Caco-2 (cell line): ENCODE results near the genes FOXD4L6, SPATA31A7 and FOXD4L5.

DNA sequence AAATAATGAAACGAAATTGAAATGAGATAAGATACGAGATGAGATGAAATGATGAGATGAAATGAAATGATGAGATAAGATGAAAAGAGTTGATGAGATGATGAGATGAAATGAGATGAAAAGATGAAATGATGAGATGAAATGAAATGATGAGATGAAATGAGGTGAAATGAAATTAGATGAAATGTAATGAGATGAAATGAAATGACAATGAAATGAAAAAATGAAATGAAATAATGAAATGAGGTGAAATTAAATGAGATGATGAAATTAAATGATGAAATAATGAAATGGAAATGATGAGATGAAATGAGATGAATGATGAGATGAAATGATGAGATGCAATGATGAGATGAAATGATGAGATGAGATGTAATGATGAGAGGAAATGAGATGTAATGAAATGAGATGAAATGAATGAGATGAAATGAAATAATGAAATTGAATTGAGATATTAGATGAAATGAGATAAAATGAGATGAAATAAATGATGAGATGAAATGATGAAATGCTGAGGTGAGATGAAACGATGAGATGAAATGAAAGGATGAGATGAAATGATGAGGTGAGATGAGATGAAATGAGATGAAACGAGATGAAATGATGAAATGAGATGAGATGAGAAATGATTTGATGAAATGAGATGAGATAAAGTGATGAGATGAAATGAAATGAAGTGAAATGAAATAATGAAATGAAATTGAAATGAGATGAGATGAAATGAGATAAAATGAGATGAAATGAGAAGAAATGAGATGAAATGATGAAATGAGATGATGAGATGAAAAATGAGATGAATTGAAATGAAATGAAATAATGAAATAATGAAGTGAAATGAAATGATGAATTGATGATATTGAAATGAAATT is 527.2 kb downstream of the FOXD4L6 start:
- PRO-cap, result no peak
- RRBS, result no CpG with 5 or more reads among the region's 4 CpGs

- PRO-cap, result no peak
- RRBS, result no CpG with 5 or more reads among the region's 9 CpGs
Measured at GRCh38 chr9:40926090-40927003, 202.1 kb downstream of the FOXD4L6 start.

- PRO-cap, result no peak
- RRBS, result no CpG with 5 or more reads among the region's 15 CpGs
Measured at GRCh38 chr9:41128546-41128943, at the start of gene FOXD4L6. TSS of gene FOXD4L6 (minus strand) at chr9:41128681.

GRCh38 chr9:41273724-41274443 is 84.8 kb upstream of the ZNG1F start:
- PRO-cap, result no peak
- RRBS, result no CpG with 5 or more reads among the region's 57 CpGs

- PRO-cap, result no peak
- RRBS, result no CpG with 5 or more reads among the region's 42 CpGs
Measured at GRCh38 chr9:41359079-41359630, 170.0 kb upstream of the ZNG1F start.

DNA sequence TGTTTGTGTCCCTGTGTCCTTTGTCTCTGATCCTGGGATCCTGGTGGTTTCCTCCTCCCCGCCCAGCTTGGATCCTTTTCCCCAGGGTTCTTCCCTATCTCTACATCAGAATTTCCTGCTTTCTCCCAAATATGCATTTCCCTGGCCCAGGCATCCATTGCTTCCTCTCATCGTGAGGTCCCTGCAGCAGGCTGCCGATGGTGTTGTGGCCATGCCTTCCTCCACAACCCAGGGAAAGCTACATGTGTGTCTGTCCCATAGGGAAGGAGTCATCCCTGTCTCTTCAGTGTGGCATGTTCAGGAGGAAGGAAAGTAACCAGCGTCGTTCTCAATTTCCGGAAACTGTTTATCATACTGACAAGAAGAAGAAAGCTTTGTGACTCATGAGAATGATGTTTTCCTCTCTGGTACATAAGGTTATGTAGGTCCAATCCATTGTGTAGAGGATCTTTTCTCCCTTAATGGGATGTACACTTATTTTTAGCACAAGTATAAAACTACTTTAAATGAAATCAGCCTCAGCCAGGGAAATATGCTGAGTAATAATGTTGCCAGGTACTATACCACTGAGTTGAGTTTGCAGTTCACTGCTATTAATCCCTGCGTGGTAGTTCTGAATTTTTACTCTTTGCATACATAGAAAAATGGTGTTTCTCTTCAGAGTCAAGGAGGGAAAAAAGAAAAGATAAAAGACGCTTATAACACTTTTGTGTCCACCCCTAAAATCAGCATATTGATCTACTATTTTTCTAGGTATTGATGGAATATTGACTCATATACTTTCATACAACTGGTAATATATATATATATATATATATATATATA is 956.8 kb downstream of the SPATA31A6 start:
- PRO-cap, result no peak
- RRBS, result no CpG with 5 or more reads among the region's 8 CpGs

DNA sequence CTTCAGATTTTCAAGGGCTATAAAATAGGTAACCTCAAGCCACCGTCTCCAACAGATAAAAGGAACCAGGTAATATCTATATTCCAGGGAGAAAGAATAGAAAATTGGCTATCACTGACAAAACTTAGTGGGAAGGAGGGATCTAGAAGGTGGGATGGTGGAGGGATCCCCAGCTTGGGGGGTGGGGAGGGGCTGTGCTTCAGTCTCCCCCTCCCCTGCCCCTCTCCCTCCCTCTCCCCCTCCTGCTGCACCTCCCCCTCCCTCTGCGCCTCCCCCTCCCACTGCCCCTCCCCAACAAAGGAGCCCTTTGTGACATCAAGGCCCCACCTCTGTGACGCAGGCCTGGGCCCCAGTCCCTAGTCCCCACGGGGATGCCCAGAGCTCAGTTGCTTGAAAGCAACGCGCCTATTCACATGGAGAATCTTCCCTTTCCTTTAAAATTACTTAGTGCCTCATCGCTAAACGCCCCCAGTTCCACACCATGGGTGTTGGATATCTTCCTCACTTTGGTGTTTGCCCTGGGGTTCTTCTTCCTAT is at the start of gene SPATA31A7:
Gene SPATA31A7, plus strand, starts transcription at position 385 of the 537 bp plus-strand sequence.
- PRO-cap, result no peak
- RRBS, result no CpG with 5 or more reads among the region's 8 CpGs

DNA sequence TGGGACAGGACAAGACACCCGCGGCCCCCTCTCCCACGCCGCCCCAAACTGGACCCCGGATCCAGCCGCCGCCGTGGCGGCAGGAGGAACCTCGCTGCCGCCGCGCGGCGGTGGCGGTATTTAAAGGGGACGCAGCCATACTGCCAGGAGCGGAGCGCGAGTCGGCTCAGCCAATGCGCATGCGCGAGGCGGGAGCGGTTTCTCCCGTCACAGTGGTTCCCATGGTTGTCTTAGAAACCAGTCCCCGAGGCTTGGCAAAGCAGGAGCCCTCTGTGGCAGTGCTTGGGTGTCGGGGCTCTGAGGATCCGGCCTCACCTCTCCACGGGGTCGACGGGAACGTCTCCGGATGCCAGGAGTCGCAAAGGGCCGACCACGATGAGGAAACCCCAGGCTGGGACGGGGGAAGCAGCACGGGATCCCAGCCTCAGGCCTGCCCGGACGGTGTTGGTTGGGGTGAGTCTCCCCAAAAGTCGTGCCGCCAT is 664.1 kb downstream of the SPATA31A7 start:
- PRO-cap, result no peak
- RRBS, result no CpG with 5 or more reads among the region's 44 CpGs

DNA sequence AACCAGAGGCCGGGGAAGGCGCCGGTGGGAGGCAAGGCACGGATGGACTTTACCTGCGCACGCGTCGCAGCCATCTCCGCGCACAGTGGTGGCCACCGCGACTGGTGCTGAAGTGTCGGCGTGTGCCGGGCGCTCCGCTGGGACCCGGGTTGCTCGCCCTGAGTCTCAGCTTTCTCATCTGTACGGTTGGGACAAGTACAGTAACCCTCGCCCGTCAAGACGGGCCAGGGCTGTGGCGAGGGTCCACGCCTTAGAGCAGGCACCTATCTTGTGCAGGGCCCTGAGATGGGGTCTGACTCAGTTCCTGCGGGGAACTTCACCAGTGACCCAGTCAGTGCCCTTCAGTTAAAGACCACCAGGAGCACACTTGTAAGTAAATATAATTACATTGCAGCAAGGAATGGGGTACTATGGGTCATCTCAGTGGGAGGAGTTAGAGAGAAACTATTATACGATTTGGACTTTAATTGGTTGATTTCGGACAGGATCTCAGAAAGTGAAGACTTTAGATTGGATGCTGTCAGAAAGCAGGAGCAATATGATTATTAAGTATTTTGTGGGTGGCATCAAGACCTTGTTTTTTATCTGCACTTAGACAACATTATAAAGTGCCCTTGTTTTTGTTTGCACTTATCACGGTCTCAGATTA is 1186.7 kb downstream of the SPATA31A7 start:
- PRO-cap, result no peak
- RRBS, result no CpG with 5 or more reads among the region's 29 CpGs

- PRO-cap, result no peak
- RRBS, result no CpG with 5 or more reads among the region's 16 CpGs
Measured at GRCh38 chr9:62800958-62801607, 1611.2 kb downstream of the SPATA31A7 start.

- PRO-cap, result bidirectional peak, plus-strand start at chr9:62838649, minus-strand start at chr9:62838361
- RRBS, result 4% methylated on average over 7 of the region's 74 CpGs
Measured at GRCh38 chr9:62837984-62838935, 1648.4 kb downstream of the SPATA31A7 start.

- PRO-cap, result no peak
- RRBS, result no CpG with 5 or more reads among the region's 14 CpGs
Measured at GRCh38 chr9:63338075-63339074, 1946.6 kb downstream of the FOXD4L5 start.

DNA sequence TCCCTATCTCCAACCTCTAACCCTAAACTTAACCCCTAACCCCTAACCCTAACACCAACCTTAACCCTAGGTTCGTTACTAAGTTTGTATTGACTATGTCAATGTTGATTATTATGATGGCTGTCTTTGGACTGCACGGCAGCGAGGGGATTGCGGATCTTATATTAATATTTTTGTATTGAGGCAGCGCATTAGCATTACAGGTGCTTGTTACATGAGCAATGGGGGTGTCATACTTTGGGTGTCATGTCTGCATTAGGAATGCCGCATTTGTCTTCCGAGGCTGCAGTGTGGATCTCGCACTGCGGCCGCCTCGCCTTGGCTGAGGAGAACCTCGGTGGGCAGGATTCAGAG is 1504.1 kb downstream of the FOXD4L5 start:
- PRO-cap, result no peak
- RRBS, result no CpG with 5 or more reads among the region's 12 CpGs

- PRO-cap, result no peak
- RRBS, result 98% methylated on average over 4 of the region's 31 CpGs
Measured at GRCh38 chr9:63813106-63813507, 1471.9 kb downstream of the FOXD4L5 start.

DNA sequence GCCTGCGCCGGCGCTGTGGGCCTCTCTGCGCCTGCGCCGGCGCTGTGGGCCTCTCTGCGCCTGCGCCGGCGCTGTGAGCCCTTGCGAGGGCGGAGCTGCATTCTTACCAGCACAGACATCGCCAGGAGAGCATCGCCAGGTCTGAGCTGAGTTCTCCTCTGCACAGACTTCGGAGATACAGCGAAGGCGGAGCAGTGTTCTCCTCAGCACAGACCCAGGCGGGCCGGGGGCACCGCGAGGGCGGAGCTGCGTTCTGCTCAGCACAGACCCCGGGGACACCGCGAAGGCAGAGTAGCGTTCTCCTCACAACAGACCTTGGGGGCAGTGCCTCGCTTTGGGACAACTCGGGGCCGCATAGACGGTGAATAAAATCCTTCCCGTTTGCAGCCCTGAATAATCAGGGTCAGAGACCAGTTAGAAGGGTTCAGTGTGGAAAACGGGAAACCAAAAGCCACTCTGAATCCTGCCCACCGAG is 1268.1 kb downstream of the FOXD4L5 start:
- PRO-cap, result no peak
- RRBS, result no CpG with 5 or more reads among the region's 35 CpGs

GRCh38 chr9:64634092-64634403 is 651.0 kb downstream of the FOXD4L5 start:
- PRO-cap, result no peak
- RRBS, result no CpG with 5 or more reads among the region's 2 CpGs

DNA sequence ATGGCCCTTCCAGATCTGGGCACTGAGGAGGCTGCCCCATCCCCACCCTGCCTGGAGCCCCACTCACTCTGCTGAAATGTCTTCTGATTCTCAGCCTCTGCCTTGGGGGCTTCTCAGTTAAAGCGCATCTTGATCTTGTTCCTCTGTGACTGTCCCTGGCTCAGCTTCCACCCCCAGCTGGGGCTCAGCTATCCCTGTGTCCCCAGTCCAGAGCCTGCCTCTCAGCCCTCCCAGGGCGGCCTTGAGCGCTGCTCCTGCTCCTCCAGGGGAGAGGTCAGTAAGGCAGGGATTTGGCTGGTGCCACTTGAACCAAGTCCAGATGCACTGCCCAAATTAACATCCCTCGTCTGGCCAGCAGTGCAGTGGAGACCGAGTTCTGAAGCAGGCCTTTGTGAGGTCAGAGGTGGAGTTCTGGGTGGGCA is 141.1 kb downstream of the FOXD4L5 start:
- PRO-cap, result no peak
- RRBS, result no CpG with 5 or more reads among the region's 5 CpGs

GRCh38 chr9:65285090-65285525 is at the start of gene FOXD4L5:
TSS of gene FOXD4L5 (minus strand) at chr9:65285209.
- PRO-cap, result no peak
- RRBS, result no CpG with 5 or more reads among the region's 2 CpGs

DNA sequence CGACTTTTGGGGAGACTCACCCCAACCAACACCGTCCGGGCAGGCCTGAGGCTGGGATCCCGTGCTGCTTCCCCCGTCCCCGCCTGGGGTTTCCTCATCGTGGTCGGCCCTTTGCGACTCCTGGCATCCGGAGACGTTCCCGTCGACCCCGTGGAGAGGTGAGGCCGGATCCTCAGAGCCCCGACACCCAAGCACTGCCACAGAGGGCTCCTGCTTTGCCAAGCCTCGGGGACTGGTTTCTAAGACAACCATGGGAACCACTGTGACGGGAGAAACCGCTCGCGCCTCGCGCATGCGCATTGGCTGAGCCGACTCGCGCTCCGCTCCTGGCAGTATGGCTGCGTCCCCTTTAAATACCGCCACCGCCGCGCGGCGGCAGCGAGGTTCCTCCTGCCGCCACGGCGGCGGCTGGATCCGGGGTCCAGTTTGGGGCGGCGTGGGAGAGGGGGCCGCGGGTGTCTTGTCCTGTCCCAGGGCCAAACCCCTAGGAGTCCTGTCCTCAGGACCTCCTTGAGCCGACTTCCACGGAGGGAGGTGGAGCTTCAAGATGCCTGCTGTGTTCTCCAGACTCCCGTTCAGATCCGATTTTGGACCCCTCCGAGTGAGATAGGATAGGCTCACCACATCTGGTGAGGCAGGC is 132.2 kb upstream of the ANKRD20A1 start:
- PRO-cap, result no peak
- RRBS, result no CpG with 5 or more reads among the region's 50 CpGs

DNA sequence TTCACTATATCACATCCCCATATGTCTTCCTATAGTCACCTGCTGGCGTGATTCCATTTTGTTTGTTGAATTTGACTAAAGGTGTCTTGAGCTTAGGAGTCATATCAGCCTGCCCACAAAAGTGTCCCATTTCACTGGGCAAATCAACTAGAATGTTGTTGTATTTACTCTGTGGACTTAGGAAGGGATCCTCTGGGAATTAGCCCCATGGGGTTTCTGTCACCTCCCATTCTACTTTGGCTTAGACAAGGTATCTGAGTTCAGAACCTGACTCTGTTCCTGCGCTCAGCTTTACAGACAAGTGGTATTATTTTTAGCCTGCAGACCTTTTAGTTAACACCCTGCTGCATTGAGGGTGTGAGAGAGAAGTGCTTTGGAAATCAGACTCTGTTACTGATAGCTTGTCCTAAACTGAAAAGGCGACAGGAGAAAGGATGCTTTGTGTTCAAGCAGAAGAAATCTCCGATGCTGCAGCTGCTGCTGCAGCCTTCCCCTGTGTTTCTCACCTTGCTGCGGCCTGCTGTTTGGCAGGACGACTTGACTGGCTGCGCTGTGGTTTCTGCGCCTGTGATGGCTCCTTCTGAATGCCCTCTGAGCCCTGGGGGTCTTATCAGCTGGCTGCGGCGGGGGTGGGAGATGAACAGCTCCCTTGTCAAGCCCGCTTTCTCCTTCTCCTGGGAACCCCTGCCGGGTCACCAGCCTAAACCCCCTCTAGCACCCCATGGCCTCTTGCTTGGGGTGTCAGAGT is 61.9 kb downstream of the PGM5 start:
- PRO-cap, result no peak
- RRBS, result no CpG with 5 or more reads among the region's 12 CpGs